Measurements from ENCODE around the gene ANP32B.

DNA sequence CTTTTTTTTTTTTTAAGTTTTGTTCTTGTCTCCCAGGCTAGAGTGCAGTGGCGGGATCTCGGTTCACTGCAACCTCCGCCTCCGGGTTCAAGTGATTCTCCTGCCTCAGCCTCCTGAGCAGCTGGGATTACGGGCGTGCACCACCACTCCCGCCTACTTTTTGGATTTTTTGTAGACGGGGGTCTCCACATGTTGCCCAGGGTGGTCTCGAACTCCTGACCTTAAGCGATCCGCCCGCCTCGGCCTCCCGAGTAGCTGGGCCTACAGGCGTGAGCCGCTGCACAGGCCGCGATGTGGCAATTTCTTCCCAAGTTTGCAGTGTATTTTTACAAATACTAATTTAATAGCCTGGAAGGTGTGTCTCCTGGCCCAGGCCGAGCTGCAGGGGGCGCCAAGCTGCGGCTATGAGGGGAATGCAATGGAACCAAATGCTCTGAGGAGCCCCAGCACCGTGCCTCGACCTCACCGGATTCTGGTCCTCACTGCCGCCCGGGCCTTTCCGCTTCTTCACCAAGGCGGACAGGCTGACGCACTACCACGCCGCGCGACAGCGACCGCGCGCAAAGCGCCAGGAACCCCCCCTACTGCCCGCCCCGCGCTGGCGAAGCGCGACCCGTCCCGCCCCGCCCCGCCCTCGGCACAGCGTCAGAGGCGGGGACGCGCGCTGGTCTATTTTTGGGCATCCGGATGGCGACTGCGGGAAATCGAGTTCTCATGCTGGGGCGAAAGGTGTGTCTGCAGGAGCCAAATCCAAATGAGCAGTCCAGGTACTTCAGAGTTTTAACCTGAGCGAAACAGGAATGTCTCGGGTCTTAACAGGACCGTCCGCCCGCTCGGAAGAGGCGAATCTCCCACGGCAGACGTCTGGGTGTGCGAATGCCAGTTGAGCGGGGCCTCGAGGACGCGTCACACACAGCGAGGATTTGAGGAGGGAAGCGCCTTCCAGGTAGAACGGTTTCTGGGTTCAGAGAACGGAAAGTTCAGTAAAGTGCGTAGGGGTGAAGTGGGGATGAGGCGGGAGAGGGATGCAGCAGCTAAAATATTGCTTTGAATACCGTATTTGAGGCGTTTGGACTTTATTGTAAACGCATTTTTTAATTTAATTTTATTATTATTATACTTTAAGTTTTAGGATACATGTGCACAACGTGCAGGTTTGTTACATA lies 31.6 kb upstream of the PRXL2C start:
- PRO-cap, result bidirectional peak, plus-strand start at position 673 of the sequence, minus-strand start at position 509 of the sequence
- RAMPAGE, long total RNA, result no peak
- RRBS, result no CpG with 5 or more reads among the region's 83 CpGs

- PRO-cap, result no peak
- RAMPAGE, long total RNA, result no peak
- RRBS, result 97% methylated on average over 2 of the region's 9 CpGs
Measured at GRCh38 chr9:96758994-96759992, 18.6 kb downstream of the ZNF510 start.

- PRO-cap, result no peak
- RAMPAGE, long total RNA, result no peak
- RRBS, result no CpG with 5 or more reads among the region's 4 CpGs
Measured at GRCh38 chr9:96818129-96818724, 36.1 kb downstream of the ZNF782 start.

DNA sequence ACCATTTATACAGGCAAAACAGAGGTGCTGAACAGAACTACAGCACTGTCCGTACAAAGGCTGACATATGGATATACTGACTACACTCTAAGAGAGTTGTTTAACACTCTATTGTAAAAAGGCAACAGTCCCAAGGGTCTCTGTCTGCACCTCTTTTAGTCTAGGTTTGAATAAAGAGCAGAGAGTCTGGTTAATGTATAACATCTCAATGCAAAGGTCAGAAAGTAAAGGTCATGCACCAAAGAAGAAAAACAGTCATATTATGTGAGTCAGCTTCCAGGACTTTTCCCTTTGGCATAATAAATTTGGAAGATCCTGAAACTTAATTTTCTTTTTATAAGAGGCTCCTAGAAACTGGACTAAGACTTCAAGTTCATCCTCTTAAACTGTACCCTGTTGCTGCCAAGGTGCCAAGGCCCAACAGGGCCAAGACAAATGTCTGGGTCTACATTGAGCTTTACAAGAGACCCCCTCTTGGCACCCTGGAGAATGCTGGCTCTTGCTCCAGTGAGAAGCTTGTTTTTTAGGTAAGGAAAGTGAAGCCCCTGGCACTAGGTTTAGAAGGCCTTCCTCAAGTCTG lies 29.5 kb upstream of the TDRD7 start:
- PRO-cap, result no peak
- RAMPAGE, long total RNA, result no peak
- RRBS, result no CpG with 5 or more reads among the region's 1 CpG

DNA sequence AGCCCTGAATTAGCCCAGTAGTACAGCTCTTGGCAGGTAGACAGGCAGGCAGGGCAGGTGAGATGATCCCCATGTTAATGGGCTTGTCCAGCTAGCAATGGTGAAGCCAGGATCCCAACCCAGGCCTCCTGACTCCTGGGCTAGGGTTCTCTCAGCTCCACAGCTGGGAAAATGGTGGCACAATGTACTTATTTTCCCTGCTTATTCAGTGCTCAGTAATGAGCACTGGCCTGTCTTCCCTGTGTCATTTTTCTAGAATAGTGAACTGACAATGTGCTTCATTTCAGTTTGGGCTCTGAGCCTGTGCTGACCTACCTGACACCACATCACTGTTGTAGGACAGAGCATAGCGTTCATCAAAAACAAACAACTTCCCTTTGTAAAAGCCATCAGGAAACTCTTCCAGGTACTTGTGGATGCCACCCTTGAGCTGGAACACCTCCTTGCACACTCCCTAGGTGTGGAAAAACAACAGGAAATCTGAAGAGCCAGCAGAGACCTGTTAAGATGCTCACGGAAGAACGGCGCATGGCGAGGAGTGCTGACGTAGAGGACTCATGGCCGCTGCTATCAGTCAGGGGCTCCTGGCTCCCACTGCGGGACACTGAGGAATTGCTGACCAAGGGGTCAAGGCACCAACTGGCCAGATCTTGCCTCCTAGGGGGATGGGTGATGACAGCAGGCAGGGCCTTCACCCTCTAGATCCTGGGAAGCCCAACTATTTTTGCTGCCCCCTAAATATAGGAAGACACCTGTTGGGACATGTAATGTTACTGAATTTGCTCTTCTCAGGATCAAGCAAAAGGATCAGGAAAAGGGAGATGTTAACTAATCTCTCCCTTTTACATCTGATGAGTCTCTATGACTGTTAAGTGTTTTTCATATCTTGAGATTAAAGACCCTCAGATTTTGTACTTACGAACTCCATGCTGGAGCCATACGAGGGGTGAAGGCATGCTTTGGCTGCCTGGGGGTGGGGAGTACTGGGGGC lies 28.5 kb downstream of the TSTD2 start:
- PRO-cap, result no peak
- RAMPAGE, long total RNA, result no peak
- RRBS, result no CpG with 5 or more reads among the region's 10 CpGs

DNA sequence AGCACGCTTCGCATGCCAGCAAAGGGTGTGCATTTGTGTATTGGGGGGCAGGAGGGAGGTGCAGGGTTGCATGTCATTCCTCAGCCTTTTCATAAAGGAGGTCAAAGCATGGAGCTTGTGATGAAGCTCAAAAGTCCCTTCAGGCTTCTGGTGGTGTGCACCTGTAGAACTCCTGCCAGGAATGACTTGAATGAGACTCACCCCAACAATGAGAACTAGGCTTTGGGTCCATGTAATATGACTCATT lies 17.4 kb upstream of the XPA start:
- PRO-cap, result no peak
- RAMPAGE, long total RNA, result no peak
- RRBS, result no CpG with 5 or more reads among the region's 2 CpGs

GRCh38 chr9:97876720-97877339 lies 23.8 kb downstream of the FOXE1 start:
- PRO-cap, result no peak
- RAMPAGE, long total RNA, result no peak
- RRBS, result no CpG with 5 or more reads among the region's 14 CpGs

DNA sequence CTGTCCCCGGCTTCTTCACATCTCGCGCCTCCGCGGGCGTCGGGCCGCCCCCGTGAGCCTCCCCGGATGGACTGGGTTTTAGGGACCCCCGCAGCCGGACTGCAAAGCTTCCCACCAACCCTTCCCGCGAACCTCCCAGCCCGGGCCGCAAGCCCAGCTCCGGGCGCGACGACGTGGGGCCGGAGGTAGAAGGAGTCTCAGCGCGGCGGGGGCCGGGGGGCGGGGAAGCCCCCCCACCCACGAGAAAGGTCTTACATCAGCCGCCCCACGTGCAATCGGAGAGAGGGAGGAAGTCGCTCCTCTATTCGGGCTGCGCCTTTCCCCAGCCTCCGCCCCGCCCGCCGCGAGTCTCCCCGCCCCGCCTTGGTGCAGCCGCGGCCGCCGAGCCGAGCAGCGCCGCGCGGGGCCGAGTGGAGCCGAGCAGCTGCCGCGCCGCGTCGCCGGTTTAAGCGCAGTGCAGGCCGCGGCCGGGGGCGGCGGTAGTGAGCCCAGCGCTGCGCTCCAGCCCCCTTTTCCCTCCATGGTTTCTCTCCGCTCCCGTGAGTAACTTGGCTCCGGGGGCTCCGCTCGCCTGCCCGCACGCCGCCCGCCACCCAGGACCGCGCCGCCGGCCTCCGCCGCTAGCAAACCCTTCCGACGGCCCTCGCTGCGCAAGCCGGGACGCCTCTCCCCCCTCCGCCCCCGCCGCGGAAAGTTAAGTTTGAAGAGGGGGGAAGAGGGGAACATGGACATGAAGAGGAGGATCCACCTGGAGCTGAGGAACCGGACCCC lies at the start of gene ANP32B:
TSS of gene ANP32B (plus strand) at position 510 of the 771 bp plus-strand sequence.
- PRO-cap, result no peak
- RAMPAGE, long total RNA, result no peak
- RRBS, result under 1% methylated on average over 36 of the region's 92 CpGs

GRCh38 chr9:97987343-97988071 lies 4.4 kb downstream of the ANP32B start:
- PRO-cap, result no peak
- RAMPAGE, long total RNA, result no peak
- RRBS, result no CpG with 5 or more reads among the region's 7 CpGs

- PRO-cap, result no peak
- RAMPAGE, long total RNA, result no peak
- RRBS, result no CpG with 5 or more reads among the region's 11 CpGs
Measured at GRCh38 chr9:98004864-98005511, 21.8 kb downstream of the ANP32B start.

GRCh38 chr9:98007370-98008099 lies 24.4 kb downstream of the ANP32B start:
- PRO-cap, result no peak
- RAMPAGE, long total RNA, result no peak
- RRBS, result no CpG with 5 or more reads among the region's 16 CpGs

DNA sequence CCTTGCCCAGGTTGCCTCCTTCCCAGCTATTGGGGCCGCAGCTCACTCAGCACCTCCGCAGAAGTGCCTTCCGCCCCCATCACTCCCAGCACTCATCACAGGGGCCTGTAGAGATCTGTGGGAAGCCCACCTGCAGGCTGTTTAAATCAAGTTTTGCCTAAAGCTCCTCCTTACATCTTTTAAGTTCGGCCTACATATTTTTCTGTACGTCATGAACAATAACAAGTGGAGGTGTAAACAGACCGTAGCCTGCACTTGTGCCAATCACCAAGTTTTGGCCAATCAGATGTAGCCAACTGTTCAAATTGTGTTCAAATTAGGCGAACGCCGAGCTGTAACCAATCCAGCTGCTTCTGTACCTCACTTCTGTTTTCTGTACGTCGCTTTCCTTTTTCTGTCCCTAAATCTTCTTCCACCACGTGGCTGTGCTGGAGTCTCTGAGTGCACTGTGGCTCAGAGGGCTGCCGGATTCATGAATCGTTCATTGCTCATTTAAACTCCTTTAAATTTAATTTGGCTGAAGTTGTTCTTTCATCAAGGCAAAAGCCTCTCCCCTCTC lies 26.5 kb downstream of the TRIM14 start:
- PRO-cap, result no peak
- RAMPAGE, long total RNA, result no peak
- RRBS, result no CpG with 5 or more reads among the region's 14 CpGs

GRCh38 chr9:98107830-98108118 lies 11.2 kb downstream of the TRIM14 start:
- PRO-cap, result no peak
- RAMPAGE, long total RNA, result no peak
- RRBS, result no CpG with 5 or more reads among the region's 2 CpGs

GRCh38 chr9:98118040-98118718 lies 843 bp downstream of the TRIM14 start:
- PRO-cap, result no peak
- RAMPAGE, long total RNA, result no peak
- RRBS, result no CpG with 5 or more reads among the region's 8 CpGs

GRCh38 chr9:98254788-98255126 lies 692 bp downstream of the TBC1D2 start:
- PRO-cap, result no peak
- RAMPAGE, long total RNA, result no peak
- RRBS, result no CpG with 5 or more reads among the region's 8 CpGs

DNA sequence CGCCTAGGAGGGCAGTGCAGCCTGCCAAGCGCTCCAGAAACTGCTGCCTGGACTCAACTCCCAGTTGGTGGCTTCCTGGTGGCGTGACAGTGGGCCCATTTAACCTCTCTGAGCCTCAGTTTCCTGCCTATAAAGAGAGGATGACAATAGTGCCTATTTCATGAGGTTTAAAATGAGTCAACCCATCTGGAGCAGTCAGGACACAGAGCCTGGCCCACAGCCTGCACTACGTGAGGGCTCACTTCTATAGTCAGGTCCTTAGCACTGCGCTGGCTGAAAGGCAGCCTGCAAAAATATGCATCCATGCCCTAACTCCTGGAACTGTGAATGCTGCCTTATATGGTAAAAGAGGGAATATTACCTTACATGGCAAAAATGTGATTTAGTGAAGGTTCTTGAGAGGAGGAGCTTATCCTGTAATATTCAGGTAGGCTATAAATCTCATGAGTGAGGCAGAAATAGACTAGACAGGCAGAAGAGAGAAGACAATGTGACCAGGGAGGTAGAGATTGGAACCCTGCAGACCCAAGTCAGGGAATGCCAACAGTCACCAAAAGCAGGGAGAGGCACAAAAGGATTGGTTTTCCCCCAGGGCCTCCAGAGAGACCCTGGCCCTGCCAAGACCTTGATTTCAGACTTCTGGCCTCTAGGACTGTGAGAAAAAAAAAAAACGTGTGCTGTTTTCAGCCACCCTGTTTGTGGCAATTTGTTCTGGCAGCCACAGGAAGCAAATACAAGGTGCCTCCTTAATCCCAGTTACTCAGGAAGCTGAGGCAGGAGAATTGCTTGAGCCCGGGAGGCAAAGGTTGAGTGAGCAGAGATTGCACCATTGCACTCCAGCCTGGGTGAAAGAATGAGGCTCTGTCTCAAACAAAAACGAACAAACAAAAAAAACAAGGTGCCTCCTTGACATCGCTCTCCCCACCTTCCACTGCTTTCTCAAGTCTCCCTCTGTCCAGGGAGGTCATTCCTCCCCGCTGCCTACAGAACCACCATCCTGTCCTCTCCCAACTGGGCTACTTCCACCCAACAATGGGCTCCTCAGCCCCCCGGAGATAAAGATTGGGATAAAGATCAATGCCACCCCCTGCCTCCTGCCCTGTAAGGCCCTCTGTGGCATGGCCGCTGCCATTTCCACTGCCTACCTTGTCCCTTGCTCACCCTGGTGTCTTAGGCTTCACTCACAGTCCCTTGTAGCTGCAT lies 98.2 kb downstream of the GABBR2 start:
- PRO-cap, result no peak
- RAMPAGE, long total RNA, result no peak
- RRBS, result no CpG with 5 or more reads among the region's 12 CpGs

- PRO-cap, result no peak
- RAMPAGE, long total RNA, result no peak
- RRBS, result 3% methylated on average over 12 of the region's 34 CpGs
Measured at GRCh38 chr9:98707118-98707505, 1.6 kb downstream of the GABBR2 start.

DNA sequence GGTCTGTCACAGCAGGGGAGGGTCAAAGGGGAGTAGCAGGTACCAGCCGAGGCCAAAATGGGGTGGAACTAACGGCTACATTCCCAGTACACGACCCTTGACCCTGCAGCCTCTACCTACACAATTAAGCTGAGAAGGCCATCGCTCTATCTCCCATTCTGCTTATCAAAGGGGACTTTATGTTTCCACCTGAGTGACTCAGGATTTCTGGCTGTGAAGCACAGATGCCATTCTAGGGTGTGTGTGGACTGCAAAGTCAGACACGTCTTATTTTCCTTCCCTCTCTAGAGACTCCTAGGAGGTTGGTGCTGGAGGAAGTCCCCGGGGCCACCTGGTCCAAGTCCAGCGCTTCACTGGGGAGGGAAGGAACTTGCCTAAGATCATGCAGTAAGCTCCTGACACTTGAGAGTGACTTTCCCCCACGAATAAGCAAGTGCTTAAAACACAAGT lies 14.4 kb downstream of the ANKS6 start:
- PRO-cap, result no peak
- RAMPAGE, long total RNA, result no peak
- RRBS, result no CpG with 5 or more reads among the region's 8 CpGs

GRCh38 chr9:98810260-98810809 lies 2.9 kb downstream of the GALNT12 start:
- PRO-cap, result no peak
- RAMPAGE, long total RNA, result no peak
- RRBS, result no CpG with 5 or more reads among the region's 2 CpGs

DNA sequence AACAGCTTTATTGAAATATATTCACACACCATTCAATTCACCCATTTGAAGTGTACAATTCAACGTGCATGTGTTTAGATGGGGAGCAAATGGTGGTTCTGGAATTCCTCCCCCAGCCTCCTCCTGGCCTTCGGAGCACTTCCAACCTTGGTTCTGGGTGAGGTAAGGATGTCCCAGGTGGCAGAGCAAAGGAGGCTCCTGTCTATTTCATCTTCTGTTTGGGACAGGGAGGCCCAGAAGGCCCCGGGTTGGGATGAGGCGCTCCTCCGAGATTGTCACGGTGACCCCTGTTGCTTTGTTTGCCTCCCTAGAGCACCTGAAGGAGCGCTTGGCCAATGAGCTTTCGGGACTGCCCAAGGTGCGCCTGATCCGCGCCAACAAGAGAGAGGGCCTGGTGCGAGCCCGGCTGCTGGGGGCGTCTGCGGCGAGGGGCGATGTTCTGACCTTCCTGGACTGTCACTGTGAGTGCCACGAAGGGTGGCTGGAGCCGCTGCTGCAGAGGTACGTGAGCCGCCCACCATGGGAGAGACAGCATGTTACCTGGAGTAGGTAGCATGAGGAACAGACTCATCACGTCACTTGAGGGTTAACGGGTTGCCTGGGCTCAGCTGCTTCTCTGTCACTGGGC lies 19.1 kb downstream of the GALNT12 start:
- PRO-cap, result no peak
- RAMPAGE, long total RNA, result no peak
- RRBS, result no CpG with 5 or more reads among the region's 23 CpGs